Adrenal gland (tissue), 7 donors: ENCODE data around the gene MINAR2.

DNA sequence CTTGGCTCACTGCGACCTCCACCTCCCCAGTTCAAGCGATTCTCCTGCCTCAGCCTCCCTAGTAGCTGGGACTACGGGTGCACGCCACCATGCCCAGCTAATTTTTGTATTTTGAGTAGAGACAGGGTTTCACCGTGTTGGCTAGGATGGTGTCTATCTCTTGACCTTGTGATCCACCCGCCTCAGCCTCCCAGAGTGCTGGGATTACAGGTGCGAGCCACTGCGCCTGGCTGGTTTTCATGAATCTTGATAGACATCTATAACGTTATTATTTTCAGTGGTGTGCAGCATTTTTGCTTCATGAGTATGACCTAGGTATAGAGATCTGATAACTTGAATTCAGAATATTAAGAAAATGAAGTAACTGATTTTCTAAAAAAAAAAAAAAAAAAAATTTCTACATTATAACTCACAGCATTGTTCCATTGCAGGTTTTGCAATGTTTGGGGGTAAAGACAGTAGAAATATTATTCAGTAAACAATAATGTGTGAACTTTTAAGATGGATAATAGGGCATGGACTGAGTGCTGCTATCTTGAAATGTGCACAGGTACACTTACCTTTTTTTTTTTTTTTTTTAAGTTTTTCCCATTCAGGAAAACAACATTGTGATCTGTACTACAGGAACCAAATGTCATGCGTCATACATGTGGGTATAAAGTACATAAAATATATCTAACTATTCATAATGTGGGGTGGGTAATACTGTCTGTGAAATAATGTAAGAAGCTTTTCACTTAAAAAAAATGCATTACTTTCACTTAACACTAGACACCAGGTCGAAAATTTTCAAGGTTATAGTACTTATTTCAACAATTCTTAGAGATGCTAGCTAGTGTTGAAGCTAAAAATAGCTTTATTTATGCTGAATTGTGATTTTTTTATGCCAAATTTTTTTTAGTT lies 105.0 kb downstream of the SLC12A2 start:
- PRO-cap, 3 experiments: no peak in any of the 3 experiments
- RAMPAGE, long total RNA, 4 experiments: no peak in any of the 4 experiments
- RRBS: no CpG with 5 or more reads among the region's 11 CpGs

DNA sequence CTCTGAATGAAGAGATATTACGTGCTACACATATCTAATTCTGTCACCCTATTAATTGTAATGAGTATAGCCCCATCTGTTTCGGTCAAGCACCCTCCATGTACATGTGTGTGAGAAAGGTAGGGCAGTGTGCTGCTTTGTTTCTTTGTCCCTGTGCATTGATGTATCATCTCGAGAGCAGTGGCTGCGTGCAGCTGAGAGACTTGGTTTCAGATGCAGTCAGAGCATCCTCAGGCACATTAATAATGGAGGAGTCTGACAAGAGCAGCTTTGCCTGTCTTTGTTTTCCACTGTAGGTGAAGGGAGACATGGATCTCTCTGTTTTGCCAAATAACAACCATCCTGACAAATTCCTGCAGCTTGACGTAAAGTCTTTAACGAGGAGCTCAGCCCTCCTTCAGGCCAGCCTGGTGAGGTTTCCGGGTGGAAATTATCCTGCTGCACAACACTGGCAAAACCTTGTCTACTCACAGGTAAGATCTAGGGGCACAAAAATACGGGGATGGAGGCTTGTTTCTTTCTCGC lies at the start of gene MINAR2:
Gene MINAR2 (plus strand): TSS at position 212 of the 525 bp plus-strand sequence.
- PRO-cap, 3 experiments: no peak in any of the 3 experiments
- RAMPAGE, long total RNA, 4 experiments: no peak in any of the 4 experiments
- RRBS: no CpG with 5 or more reads among the region's 9 CpGs

DNA sequence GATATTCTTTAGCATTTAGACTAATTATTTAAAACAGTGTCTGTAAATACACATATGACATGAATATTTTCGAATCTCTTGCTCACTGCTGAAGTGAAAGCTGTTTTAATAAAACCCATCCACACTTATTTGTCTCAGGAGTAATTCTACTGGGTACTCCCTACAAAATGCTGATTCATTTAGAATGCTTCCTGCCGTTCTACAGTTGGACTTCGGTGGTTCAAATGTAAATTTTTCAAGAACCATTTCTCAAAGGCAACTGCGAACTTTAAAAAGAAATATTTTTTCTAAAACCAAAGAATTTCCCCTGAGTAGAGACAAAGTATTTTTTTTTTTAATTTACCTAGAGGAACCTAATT lies 1.4 kb downstream of the HINT1 start:
- PRO-cap, 3 experiments: no peak in any of the 3 experiments
- RAMPAGE, long total RNA, 4 experiments: no peak in any of the 4 experiments
- RRBS: no CpG with 5 or more reads among the region's 4 CpGs

- PRO-cap, 3 experiments: no peak in any of the 3 experiments
- RAMPAGE, long total RNA, 4 experiments: no peak in any of the 4 experiments
- RRBS: no CpG with 5 or more reads among the region's 2 CpGs
Measured at GRCh38 chr5:131265256-131265988, 1.6 kb downstream of the CDC42SE2 start.

GRCh38 chr5:131303419-131303937 lies 39.6 kb downstream of the CDC42SE2 start:
- PRO-cap, 3 experiments: no peak in any of the 3 experiments
- RAMPAGE, long total RNA, 4 experiments: no peak in any of the 4 experiments
- RRBS: no CpG with 5 or more reads among the region's 1 CpG

DNA sequence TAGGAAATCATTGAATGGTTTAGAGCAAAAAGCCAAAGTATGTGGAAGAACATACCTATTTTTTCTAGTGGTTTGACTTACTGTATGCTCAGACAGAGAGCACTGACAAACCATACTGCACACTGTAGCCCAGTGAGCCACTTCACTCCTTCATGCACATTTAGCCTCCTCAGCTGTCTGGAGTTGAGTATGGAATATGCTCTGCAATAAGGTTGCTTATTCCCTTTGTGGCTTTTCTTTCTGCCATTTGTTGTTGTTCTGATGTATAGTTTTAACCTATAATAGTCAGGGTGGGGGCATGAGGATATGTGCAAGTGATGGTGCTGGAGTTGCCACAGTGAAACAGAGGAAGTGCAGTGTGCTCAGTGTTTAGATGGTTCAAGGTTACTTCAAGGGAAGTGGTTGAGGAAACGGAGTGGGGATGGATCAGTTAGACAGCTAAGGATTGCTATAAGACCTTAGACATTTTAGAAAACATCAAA lies 100.7 kb downstream of the CDC42SE2 start:
- PRO-cap, 3 experiments: no peak in any of the 3 experiments
- RAMPAGE, long total RNA, 4 experiments: no peak in any of the 4 experiments
- RRBS: no CpG with 5 or more reads among the region's 1 CpG

GRCh38 chr5:131379065-131379551 lies 115.3 kb downstream of the CDC42SE2 start:
- PRO-cap, 3 experiments: no peak in any of the 3 experiments
- RAMPAGE, long total RNA, 4 experiments: no peak in any of the 4 experiments

GRCh38 chr5:131548129-131548591 lies 86.9 kb downstream of the RAPGEF6 start:
- PRO-cap, 3 experiments: no peak in any of the 3 experiments
- RAMPAGE, long total RNA, 4 experiments: no peak in any of the 4 experiments
- RRBS: no CpG with 5 or more reads among the region's 2 CpGs

DNA sequence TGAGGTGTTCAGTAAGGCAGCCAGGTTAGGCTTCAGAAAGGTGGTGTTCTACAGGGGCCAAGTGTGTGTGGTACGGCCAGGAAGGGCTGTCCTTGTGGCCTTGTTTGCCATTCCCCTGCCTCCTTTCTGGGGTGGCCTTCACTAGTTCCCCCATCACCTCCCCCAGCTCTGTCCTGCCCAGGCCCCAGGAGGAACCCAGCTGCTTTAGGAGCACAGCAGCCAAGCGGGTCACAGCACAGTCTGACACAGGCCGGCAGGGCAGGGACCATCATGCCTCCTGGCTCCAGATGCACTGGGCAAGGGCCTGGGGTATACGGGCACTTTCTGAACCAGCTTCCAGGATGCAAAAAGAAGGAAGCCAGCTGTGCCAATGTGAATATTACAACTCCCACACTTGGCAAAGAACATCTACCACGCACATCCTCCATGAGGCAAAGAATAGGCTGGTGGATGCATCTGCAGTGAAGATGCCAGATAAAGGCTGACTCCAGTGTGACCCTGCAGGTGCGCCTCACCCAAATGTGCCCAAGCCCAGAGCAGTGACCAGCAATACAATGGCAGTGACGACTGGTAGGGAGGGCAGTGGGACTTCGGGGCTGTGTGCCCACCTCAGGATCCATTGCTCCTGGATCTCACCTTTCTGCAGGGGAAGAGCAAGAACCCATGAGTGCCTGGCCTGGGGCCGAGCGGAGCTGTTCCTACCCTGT lies 6.4 kb upstream of the IL3 start:
- PRO-cap, 3 experiments: no peak in any of the 3 experiments
- RAMPAGE, long total RNA, 4 experiments: no peak in any of the 4 experiments
- RRBS: no CpG with 5 or more reads among the region's 10 CpGs

DNA sequence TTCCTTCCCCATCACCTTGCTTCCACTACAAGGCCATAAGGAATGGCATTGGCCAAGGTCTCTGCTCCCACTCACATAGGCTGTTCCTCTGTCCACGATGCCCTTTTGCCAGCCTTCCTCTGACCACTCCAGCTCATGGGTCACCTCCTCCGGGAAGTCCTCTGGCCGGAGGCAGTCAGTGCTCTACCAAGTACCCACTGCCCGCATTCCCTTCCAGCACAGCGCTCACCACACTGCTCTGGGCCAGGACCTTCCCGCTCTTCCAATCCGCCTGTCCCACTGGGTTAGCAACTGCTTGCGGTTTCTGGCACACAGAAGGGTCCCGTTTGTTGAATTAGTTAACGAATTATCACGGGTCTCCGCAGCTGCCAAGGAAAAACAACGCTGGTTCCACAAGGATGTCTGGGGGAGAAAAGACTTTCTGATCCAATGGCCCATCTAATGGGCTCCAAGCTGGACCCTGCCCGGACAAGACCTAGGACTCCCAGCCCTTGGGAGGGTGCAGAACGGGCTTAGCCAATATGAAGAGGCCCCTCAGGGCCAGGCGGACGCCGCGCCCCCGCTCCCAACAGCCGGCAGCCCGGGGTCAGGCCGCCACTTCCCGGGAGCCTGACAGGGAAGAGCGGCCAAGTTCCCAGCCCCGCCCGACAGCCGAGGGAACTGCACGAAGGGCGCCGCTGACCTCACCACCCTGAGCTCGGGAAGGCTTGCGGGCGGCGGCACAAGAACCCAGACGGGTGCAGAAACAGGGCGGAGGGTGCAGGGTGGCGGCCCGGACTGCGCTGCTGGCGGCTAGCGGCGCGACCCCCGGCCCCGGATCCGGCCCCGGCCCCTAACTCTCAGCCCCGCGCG lies 570 bp downstream of the P4HA2 start:
- PRO-cap, 3 experiments: peak in 3 of 3 experiments; most common plus-strand start position 689 of the sequence (in 2); most common minus-strand start position 603 of the sequence (in 2)
- RAMPAGE, long total RNA, 4 experiments: no peak in any of the 4 experiments
- RRBS: 3% methylated on average over 14 of the region's 51 CpGs

DNA sequence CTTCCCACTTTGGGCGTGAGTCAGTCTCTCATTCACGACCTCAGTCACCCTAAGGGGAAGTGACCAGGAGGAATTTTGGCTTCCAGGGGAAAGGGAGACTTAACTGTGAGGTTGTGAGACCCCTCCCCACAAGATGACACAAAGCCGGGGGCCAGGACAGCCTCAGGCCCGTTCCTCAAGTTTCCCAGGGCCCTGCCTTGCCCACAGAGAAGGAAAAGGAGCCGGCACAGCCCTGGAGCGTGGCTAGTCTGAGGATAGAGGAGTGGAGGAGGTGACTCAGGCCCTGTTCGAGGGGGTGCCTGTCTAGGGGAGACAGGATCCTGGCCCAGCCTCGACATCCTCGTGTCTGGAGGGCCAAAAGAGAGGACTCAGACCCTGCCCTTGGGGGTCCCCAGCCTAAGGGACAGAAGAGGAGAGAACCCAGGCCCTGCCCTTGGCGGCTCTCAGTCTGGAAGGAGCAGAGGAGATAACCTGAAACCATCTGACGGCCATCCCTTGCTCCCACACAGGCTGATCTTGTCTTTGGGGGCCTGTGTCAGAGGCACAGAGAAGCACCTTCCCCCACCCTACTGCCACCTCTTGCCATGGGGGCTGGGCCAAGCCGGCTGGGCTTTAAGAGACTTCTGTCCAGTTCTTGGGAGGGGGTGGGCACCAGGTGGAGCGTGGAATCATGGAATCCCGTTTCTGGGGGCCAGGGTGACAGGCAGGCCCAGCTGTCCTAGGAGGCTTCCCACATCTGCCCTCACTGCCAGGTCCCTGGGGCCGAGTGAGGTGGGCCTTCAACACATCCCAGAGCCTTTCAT lies 1.0 kb downstream of the PDLIM4 start:
- PRO-cap, 3 experiments: peak in 3 of 3 experiments; most common plus-strand start position 240 of the sequence (in 1); most common minus-strand start position 250 of the sequence (in 3)
- RAMPAGE, long total RNA, 4 experiments: no peak in any of the 4 experiments
- RRBS: 70% methylated on average over 3 of the region's 15 CpGs

GRCh38 chr5:132278290-132278857 lies 15.8 kb upstream of the SLC22A4 start:
- PRO-cap, 3 experiments: no peak in any of the 3 experiments
- RAMPAGE, long total RNA, 4 experiments: no peak in any of the 4 experiments
- RRBS: no CpG with 5 or more reads among the region's 2 CpGs

DNA sequence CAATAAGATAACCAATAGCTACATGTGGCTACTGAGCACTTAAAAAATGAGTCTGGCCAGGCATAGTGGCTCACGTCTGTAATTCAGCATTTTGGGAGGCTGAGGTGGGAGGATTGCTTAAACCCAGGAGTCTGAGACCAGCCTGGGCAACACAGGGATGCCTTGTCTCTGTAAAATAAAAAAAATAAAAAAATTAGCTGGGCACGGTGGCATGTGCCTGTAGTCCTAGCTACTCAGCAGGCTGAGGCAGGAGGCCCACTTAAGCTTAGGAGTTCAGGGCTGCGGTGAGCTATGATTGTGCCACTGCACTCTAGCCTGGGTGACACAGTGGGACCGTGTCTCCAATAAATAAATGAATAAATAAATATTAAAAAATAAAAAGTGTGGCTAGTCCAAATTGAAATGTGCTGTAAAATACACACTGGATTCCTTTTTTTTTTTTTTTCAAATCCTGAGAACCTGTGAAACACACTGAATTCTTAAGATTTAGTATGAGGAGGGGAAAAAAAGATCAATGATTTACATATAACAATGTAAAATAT lies 1.2 kb upstream of the SLC22A5 start:
- PRO-cap, 3 experiments: no peak in any of the 3 experiments
- RAMPAGE, long total RNA, 4 experiments: no peak in any of the 4 experiments
- RRBS: no CpG with 5 or more reads among the region's 4 CpGs

GRCh38 chr5:132386601-132387404 lies 17.3 kb downstream of the SLC22A5 start:
- PRO-cap, 3 experiments: peak in 2 of 3 experiments; most common plus-strand start chr5:132387182 (in 2)
- RAMPAGE, long total RNA, 4 experiments: no peak in any of the 4 experiments
- RRBS: 42% methylated on average over 2 of the region's 13 CpGs

DNA sequence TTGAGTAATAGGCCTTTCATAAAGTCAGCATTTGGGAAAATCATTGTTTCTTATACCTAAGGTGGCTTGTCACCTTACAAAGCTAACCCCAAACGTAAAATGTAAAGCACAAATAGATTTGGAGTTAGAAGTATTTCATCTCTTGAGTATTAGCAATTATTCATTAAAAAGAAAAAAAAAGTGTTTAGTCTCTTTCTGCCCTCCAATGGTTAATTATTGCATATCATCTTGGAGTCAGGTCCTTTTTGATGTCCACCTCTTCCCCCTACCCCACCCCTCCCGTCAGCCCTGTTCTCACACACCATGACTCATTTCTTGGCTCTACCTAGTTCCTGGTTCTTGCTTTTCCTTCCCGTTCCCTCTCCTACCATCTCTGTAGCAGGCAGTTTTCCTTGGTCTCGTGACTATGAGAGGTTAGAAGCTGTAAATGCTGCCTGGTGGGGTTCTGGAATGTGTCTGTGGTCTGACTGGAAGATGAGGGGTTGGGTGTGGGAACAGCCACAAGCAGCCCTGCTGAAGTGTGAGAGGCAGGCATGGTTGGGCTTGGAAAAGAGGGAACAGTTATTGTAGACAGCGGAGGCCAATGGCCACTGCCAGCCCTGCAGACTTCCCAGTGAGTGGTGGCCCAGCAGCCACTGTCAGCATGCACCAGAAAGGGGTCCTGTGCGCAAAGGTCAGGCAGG lies 18.1 kb downstream of the SLC22A5 start:
- PRO-cap, 3 experiments: no peak in any of the 3 experiments
- RAMPAGE, long total RNA, 4 experiments: start-site peak on the plus strand in 2 of 4 experiments, centred at positions 359 to 361 of the sequence, 10 to 20 reads per replicate
- RRBS: no CpG with 5 or more reads among the region's 6 CpGs

GRCh38 chr5:132414644-132414899 lies 45.1 kb downstream of the SLC22A5 start:
- PRO-cap, 3 experiments: no peak in any of the 3 experiments
- RAMPAGE, long total RNA, 4 experiments: no peak in any of the 4 experiments
- RRBS: no CpG with 5 or more reads among the region's 1 CpG

DNA sequence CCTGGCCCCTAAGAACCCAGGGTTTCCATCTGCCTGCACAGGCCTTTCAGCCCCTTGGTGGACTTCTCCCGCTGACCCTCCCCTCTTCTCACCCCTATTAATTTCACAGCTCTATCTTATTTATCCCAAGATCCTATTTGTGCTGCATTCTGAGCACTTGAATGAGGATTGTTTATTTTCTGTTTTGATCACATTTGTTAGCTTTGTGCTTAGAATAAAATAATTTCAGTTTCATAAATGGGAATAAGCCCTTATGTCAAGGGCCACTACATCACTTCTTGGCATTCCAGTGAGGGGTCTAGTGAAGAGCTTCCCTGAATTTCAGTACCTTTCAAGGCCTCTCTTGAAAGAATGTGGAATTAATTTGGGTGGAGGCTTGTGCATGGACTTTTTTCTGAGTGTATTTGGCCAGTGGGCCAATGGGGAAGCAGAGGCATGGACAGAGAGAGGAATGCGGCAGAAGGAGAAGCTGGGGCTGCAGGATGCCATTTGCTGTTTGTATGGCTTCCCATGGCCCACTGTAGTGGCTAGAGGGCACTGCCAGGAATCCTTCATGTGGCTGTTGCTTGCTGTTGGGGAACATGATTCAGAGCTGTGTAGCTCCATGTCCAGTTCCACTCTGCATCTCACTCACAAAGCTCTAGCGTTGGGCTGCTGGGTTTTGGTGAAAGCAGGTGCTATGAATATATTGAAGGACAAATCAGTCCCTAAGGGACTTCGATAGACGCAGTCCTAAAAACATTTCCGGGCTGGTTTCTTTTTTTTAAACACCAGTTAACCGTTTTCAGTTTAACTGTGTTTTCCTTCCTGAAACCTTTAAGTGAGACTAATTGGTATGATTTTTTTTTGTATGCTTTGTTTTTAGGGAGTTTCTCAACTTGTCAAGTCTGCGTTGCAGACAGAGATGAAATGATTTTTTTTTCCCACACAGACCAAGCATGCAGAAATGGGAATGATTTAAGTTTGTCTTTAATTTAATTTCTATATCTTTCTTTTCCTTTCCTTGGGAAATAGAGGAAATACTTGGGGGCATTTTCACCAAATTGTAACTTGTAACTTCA lies 51.2 kb downstream of the SLC22A5 start:
- PRO-cap, 3 experiments: no peak in any of the 3 experiments
- RAMPAGE, long total RNA, 4 experiments: no peak in any of the 4 experiments
- RRBS: no CpG with 5 or more reads among the region's 8 CpGs

DNA sequence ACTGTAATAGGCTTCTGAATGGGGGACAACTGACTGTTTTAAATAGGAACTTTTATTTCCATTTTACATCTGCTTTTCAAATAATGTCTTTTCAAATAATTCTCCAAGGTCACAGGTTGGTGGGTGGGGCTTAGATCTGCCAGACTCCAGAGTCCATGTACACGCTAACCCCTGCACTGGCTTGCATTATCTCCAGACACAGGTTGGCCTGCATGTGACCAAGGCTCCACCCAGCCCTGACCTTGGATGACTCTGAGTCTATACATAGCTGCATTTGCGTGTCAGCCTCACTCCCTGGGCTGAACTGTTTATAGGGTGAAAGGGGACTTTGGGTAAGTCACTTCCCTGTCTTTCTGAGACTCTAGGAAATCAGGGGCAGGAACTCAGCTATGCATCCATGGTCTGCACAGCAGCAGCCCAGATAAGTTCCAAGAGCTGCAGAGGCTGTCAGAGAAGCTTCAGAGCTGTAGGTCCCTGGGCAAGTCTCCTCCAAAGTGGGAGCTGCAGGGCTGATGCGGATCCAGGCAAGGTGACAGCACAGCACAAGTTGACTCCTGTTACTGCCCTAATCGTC lies 53.2 kb downstream of the SLC22A5 start:
- PRO-cap, 3 experiments: peak in 1 of 3 experiments; most common plus-strand start position 356 of the sequence (in 1)
- RAMPAGE, long total RNA, 4 experiments: no peak in any of the 4 experiments
- RRBS: no CpG with 5 or more reads among the region's 4 CpGs

GRCh38 chr5:132440209-132440873 lies 50.2 kb downstream of the IRF1 start:
- PRO-cap, 3 experiments: no peak in any of the 3 experiments
- RAMPAGE, long total RNA, 4 experiments: no peak in any of the 4 experiments
- RRBS: no CpG with 5 or more reads among the region's 16 CpGs

GRCh38 chr5:132456191-132456887 lies 34.2 kb downstream of the IRF1 start:
- PRO-cap, 3 experiments: peak in 2 of 3 experiments; most common plus-strand start chr5:132456715 (in 2); most common minus-strand start chr5:132456594 (in 1)
- RAMPAGE, long total RNA, 4 experiments: no peak in any of the 4 experiments
- RRBS: no CpG with 5 or more reads among the region's 7 CpGs